SEM (cell line): ENCODE measurements around the gene PXDC1.

DNA sequence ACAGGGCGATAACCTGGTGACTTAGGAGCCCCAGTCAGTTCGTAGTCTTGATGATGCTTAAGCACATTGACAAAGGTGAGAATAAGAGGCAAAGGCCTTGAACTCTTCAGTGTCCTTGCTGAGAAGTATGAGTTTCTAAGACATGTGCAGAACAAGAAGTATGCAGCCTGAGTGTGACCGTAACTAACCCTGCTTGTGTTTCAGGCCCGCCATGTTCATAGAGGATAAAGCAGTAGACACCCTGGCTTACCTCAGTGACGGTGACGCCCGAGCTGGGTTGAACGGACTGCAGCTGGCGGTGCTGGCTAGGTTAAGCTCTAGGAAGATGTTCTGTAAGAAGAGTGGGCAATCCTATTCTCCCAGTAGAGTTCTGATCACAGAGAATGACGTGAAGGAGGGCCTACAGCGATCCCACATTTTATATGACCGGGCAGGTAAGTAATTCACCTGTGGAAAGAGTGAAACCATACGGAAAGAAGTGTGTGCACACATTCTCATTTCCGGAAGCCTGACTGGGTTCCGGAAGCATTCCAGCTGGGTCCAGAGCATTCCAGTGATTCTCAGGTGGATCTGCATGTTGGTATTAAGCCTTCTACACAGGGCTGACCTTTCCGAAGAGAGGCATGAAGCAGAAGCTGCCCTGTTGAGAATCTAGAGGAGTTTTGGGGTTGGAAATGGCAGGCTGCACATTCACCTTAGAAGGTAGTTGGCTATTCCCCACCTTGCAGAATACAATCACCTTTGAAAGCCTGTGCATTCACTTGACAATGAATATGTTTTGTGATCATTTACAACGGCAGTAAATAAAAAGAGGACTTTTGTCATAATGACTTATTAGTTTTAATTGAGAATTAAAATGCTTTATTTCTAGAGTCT is 14.1 kb downstream of the WRNIP1 start:
- PRO-cap: no peak

DNA sequence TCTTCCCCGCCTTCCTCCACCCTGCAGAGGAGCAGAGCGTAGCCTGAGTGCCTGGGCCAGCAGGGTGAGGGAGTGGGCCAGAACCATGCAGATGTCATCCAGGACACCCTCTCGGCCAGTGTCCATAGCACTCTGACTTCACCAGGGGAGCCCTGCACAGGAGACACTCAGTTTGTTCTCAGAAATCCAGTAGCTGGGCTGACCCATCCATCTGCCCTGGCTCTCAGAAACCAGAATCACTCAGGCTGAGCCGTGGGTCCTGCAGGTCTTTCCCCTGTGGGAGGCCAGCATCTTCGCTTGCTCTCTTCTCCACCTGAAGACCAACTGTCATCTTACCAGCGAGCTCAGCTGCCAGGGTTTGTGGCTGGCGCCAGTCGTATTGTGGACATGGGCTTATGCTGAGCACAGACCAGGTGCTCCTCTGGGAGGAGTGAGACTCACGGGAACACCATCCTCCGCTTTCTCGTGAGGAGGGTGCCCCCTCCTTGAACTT is 17.0 kb downstream of the WRNIP1 start:
- PRO-cap: no peak

DNA sequence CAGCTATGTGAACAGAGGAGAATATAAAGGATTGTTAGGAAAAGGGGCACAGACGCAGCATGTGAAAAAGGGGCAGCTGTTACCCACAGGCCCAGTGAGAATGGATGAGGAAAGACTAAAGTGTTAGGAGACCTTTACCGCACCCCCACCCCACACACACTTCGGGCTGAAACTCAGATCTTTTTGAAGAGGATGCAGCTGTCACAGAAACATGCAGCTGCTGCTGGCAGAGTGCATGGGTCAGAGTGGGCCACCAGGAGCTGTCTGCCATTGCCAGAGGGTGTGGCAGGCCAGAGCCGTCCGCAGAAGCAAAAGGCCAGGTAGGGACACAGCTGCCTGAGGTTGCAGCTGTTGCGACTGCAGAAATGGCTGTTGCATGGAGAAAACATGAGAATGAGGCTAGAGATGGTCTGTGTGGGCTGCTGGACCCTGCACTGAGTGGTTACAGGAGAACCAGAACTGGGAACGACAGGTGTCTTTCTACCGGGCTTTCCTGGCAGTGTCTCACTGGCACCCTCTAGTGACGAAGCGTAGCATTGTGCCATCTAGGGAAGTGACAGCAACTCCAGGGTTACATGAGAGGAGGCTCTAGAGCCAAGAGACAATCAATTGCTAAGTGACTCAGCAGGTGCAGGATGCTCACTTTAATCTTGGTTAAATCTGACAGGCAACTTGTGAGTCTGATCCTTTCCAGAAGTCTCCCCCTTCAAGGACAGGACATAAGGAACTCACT is 28.9 kb upstream of the SERPINB9 start:
- PRO-cap: no peak

GRCh38 chr6:3264680-3265124 is 6.0 kb downstream of the PSMG4 start:
- PRO-cap: no peak

- PRO-cap: no peak
Measured at GRCh38 chr6:3377871-3378681, 78.8 kb downstream of the SLC22A23 start.

- PRO-cap: no peak
Measured at GRCh38 chr6:3402615-3402966, 54.3 kb downstream of the SLC22A23 start.

DNA sequence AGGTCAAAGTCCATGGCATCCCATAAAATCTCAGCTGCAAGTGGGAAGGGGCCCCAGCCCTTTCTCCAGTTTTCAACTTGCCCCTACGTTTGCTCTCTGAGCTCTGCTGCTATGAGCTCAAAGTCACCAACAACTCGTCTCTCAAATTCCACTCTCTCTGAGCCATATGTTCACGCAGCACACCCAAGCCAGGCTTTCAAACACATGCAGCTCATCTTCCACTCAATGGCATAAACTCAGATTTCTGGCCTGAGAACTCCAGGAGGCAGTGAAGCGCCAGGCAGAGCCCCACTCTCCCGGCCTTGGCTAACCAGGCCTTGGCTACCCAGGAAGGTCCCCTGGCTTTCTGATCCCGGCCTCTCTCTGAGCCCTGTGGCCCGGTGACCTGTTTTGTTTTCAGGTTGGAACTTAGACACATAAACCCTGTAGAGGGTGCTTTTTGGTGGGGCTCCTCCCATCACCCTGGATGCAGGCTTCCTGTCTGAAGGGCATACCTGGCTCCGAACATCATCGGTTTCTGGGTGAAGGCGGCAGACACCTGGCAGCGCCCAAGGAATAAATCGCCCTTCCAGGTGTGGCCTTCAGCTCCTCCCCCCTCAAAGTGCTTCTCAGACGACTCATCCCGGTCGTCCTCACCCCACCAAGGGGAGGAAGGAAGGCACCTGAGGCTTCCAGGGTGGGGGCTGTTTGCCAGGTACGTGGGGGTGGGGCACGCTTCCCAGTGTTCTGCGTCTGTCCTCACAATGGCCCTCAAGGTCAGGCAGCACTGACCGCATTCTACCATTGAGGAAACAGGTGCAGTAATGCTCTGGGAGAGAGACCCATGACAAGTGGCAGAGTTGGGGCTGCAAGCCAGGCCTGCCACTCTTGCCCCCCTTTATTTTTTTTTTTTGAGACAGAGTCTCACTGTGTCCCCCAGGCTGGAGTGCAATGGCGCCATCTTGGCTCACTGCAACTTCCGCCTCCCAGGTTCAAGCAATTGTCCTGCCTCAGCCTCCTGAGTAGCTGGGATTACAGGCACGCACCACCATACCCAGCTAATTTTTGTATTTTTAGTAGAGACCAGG is 12.2 kb downstream of the SLC22A23 start:
- PRO-cap: no peak

- PRO-cap: no peak
Measured at GRCh38 chr6:3454651-3454957, 2.2 kb downstream of the SLC22A23 start.

DNA sequence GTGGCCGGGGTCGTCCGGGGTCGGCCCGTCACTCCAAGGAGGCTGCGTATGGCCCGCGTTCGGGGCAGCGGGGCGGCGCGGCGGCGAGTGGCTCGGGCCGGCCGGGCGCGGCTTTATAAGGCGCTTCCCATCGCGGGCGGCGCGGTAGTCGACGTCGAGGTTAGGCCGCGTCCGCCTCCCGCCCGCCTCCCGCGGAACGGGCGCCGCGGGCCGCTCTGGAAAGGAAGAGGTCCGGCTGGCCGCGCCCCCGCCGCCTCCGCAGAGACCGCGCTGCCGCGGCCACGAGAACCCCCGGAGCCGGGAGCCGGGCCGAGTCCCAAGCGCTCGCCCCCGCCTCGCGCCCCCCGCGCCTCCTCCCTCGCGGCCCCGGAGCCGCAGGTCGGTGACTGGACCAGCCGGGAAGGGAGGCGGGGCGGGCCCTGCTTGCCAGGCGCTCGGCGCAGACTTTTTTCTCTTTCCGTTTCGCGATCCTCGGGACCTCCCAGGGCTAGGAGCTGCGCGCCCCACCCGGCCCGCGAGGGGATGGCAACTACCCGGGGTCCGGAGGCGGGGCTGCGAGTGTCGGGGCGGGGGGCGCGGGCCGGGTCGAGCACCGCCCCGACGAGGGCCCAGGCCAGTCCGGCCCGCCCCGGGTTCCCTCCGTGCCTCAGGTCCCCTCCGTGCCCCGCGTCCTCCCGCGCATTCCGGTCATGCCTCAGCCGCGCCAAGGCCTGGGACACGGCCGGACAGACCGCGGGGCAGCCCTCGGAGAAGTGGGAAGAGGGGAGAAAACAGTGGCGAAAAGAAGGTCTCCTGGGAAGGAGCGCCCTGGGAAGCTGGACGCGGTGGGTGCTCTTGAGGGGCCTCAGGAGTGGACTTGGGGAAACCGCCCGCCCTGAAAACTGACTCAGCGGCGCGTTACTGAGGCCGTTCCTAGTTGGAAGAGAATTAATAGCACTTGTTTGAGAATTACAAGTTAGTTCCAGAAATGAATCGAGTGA is at the start of gene PXDC1:
Gene PXDC1, minus strand, starts transcription at position 89 of the 980 bp plus-strand sequence.
- PRO-cap: no peak

DNA sequence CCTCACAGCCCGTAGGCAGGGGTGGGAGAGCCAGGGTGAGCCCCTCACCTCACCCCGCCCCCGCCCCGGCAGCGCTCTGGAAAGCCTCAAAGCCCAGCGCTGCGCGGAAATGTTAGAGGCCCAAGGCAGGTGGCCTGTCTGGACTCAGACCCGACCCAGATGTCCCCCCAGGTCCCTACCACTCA is 984 bp upstream of the PXDC1 start:
- PRO-cap: no peak

- PRO-cap: no peak
Measured at GRCh38 chr6:3813012-3813626, 36.1 kb upstream of the FAM50B start.

DNA sequence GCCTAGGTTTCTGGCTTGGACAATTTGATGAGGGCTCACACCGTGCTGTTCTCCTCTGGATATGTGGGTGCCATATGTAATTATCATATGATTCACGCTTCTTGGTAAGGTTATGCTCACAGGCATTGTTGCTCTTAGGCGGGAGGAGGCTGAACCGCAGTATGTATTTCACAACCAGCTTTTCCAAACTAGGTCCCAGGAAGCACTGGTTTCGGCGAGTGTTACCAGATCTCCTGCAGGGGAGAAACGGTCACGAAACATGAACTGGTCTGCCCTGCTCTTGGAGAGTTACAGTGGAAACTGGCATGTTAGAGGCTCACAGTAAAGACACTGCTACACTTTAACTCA is 782 bp upstream of the FAM50B start:
- PRO-cap: no peak

- PRO-cap: no peak
Measured at GRCh38 chr6:3905436-3906465, 56.6 kb downstream of the FAM50B start.

- PRO-cap: no peak
Measured at GRCh38 chr6:3908648-3909640, 59.8 kb downstream of the FAM50B start.

- PRO-cap: no peak
Measured at GRCh38 chr6:3913486-3913794, 64.3 kb downstream of the FAM50B start.

GRCh38 chr6:3928089-3928452 is 78.9 kb downstream of the FAM50B start:
- PRO-cap: no peak

DNA sequence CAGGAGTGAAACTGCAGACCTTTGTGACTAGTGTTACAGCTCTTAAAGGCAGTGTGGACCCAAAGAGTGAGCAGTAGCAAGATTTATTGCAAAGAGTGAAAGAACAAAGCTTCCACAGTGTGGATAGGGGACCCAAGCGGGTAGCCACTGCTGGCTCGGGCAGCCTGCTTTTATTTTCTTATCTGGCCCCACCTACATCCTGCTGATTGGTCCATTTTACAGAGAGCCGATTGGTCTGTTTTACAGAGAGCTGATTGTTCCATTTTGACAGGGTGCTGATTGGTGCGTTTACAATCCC is 55.3 kb upstream of the ECI2 start:
- PRO-cap: no peak

- PRO-cap: no peak
Measured at GRCh38 chr6:4356997-4357513, 221.7 kb upstream of the ECI2 start.

DNA sequence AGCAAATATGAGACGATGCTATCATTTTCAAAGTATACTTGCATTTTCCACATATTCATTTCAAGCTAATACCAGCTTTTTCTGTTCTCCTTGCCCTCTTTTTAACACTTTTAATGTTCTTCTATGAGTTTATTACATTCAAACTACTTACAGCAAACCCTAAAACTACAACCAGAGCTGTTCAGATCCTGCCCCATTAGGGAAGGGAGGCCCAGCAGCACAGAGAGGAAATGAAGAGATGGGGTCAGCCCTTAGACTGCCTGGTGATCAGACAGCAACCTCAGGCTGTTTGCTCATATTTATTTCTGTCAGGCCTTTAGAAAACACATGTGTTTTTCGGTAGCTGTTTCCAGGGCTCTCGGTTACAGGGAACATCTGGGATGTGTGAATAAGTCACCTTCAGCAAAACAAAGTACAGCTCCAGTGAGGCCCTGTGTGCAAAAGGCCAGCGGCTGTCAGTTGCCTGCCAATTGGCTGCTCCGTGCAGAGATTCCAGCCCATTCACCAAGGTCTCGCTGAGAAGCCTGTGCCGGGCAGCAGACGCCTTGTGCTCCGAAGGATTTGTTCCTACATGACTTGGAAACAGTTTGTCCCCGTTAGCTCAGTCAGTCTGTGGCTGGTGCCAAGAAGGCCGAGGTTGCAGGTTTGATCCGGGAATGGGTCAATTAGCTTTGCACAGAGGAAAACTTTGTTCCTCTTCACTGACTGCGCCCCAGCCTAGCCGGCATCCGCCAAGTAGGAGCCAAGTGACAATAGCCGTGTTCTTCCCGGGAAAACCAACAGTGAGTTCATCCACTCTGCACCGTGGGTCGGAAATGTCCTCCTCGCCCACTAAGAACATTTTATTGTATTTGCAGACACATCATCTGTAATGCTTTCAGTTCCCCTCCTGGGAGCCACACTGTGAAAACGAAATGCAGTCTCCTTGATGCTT is 315.6 kb upstream of the CDYL start:
- PRO-cap: no peak

DNA sequence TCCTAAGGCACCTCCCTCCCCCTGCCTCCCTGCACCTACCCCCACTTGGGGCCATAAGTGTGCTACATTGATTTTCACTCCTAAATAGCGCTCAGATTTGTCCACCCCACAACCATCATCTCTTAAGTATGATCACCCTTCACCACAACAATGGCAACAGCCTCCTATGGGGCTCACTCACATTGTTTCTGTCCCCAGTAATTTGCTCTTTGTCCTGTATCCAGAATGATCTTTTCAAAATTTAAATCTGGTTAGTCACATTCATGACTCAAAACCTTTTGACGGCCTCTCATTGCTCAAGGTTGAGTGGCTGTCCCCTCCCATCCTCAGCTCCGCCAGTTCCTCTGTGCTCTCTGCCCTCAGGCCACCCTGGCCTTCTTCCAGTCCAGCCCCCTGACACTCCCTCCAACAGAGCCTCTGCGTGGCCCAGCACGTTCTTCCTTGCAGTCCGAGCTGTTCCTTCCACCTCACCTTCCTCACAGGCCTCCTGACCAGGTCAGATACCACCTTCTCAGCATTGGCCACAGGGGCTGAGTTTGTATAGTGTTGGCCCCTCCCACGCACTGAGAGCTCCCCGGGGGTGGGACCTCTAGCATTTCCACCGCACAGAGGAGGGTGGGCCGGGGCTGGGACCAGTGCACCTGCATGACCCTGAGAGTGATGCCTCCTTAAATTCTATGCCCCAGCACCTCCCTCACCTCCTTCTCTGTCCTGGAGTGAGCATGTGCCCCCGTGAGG is 2.5 kb upstream of the PPP1R3G start:
- PRO-cap: no peak